ENCODE measurements around the gene CCNG2.

GRCh38 chr4:75848054-75848590 is 54.1 kb downstream of the PPEF2 start:
- RRBS: no CpG with 5 or more reads among the region's 10 CpGs

GRCh38 chr4:76211485-76212465 is 1.8 kb downstream of the SCARB2 start:
- RRBS: no CpG with 5 or more reads among the region's 8 CpGs

- RRBS: no CpG with 5 or more reads among the region's 11 CpGs
Observed at GRCh38 chr4:76234213-76234851, 17.2 kb upstream of the FAM47E start.

DNA sequence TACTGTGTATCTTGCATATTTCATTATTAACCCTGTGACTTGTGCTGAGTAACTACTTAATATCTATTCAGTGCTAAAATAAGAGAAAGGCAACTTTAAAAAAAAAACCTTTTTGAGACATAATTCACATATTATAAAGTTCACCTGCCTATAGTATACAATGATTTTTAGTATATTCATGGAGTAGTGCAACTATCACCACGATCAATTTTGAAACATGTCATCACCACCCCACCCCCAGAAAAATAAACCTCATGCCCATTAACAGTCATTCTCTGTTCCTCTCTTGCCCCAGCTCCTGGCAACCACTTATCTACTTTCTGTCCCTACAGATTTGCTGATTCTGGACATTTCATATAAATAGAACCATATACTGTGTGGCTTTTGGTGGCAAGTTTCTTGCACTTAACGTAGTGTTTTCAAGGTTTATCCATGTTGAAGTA is 51.8 kb downstream of the SHROOM3 start:
- RRBS: no CpG with 5 or more reads among the region's 2 CpGs

DNA sequence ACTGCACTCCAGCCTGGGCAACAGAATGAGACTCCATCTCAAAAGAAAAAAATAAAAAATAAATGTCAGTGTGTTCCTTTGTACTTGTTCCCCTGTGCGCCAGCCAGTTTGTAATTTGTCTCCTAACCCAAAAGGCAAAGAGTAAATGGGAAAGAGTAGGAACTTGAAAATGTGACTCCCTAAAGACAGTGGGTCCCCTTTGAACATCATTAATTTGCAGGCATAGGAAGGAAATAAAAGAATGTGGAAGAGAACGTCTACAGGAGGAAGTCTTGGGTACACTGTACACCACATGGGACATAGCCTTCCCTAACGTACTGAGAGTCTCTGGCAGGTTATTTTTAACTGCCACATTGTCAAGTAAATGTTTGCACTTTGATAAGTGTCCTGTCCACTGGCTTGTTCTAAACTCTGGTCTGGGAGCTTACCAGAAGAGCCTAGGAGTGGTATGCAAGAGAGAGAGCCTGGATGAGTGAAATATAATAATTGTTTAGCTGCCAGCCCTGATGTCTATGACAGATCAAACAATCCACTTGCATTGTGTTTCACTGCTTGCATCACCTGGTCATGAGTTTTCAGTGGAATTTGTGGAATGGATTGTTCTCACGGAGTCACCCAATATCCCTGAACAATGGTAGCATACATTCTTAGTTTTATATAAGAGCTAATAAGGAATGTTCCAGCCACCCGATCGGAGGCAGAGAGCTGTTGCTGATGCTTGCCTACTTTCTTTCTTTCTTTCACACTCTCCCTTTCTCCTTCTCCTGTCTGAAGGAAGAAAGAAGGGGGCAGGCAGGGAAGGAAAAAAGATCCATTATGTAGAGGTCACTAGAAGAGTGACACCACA is 91.5 kb downstream of the SHROOM3 start:
- RRBS: no CpG with 5 or more reads among the region's 6 CpGs

- RRBS: no CpG with 5 or more reads among the region's 4 CpGs
Observed at GRCh38 chr4:76587963-76588879, 153.2 kb downstream of the SHROOM3 start.

DNA sequence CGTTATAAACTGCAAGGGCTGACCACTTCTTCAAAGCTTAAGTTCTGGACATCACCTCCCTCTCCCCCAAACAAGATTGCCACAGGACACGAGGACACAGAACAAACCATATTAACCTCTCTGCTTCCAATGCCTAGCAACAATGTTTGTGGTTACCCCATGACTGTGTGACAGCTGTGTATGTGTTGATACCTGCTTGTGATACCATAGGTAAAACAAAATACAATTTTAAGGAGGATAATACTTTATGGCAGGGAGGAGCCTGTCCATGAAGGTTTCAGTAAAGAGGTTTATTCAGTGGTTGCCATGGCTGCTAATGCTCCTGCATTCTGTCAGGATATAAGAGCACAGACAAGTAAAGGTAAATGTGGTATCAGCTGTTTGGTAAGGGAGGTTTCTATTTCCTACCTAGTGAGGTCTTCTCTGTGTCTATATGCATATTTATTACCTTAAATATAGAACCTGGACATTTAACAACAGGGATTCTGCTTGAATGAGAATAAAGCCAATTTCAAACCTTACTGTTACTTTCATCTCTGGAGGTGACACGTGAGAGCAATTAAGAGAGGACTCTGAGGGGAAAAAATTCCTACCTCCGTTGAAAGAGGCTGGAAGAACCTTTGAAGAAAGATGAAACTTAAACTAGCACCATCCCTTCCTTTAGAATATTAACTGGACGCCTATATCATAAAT is 209.8 kb downstream of the SOWAHB start:
- RRBS: no CpG with 5 or more reads among the region's 5 CpGs

GRCh38 chr4:76689891-76690250 is 208.1 kb downstream of the SOWAHB start:
- RRBS: no CpG with 5 or more reads among the region's 6 CpGs

GRCh38 chr4:76691614-76692514 is 206.1 kb downstream of the SOWAHB start:
- RRBS: no CpG with 5 or more reads among the region's 5 CpGs

DNA sequence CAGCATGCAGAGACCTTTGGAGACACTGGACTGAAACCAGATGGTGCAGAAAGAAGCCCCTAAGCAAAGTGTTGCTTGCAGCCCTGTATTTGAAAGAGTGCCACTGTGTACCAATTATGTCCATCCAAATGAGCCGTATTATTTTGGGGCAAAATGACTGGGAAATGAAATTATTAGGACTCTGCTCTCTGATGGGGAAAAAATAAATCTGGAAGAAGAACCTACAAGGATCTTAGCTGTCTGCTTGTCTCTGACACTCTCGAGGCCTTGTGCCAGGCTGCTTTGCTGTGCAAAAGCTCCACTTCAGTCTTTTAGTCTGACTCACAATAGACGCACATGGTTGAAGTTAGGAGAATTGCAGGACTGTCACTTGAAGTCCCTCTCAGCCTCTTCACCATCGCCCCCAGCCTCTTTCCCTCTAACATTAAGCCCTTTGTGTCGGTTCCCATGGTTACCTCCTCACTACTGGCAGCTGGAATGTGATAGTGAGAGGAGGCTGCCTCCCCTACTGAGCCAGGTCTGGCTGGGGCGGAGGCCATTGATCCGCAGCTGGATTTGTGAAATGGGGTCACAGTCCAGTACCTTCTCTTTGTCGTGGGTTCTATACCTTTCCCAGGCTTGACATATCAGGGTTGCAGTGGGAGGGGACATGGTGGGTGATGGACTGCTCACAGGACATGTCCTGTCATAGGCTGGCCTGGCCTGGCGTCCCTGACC is 201.9 kb downstream of the SOWAHB start:
- RRBS: no CpG with 5 or more reads among the region's 9 CpGs

DNA sequence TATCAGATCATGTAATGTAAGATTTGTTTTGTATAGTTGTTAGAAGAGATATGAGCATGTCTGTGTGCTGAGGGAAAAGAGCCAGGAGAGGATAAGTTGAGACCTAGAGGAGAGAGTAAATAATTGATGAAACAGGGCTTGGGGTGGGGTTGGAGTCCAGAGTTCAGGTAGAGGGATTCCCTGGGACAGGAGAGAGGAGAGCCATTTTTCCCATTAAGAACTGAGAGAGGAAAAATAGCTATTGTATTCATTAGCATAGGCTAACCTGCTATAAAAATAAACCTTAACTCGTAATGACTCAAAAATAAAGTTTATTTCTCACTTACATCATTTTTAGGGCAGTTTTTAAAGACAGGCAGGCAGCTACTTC is 4.6 kb upstream of the SOWAHB start:
- RRBS: no CpG with 5 or more reads among the region's 1 CpG

- RRBS: no CpG with 5 or more reads among the region's 5 CpGs
Observed at GRCh38 chr4:77047346-77048356, 28.1 kb downstream of the CCNI start.

DNA sequence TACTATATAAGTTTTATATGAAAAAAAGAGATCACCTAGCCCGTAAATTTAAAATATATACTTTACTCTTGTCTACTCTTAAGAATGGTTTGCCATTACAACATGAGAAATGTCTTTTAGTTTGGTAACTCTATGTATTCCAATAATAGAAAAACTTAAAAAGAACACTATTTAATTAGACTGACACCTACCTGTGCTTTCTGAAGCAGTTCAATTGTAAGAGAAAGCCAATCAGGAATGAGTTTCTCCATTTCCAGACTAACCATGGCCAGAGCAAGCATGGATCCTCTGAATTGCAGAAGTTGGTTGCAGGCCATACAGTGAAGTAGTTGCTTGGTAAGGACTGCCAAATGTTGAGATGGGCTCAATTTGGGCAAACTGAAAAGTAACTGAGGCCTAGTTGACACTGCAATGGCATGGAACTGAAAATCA is 20.8 kb downstream of the CCNI start:
- RRBS: no CpG with 5 or more reads among the region's 1 CpG

DNA sequence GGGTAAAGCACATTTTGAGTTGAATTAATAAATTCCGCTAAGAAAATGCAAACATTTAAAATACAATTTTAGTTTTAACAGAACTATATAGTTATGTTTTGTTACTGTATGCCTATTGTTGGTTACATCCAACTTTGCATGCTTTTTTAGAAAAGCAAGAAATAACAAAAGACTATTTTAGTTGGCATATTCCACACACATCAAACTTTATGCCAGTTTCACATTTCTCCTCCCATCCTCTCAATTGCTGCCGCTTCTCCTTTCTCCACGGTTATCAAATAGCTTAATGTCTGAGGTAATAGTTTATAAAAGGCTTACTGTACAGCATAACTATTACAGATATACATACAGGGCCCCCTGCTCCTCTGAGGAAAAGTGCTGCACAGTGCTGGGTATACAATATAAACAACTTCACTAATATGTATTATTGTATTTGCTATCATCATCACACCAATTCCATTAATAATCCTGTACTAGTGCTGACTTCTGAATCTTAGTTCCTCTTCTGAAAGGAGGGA is 2.7 kb downstream of the CCNI start:
- RRBS: no CpG with 5 or more reads among the region's 3 CpGs

DNA sequence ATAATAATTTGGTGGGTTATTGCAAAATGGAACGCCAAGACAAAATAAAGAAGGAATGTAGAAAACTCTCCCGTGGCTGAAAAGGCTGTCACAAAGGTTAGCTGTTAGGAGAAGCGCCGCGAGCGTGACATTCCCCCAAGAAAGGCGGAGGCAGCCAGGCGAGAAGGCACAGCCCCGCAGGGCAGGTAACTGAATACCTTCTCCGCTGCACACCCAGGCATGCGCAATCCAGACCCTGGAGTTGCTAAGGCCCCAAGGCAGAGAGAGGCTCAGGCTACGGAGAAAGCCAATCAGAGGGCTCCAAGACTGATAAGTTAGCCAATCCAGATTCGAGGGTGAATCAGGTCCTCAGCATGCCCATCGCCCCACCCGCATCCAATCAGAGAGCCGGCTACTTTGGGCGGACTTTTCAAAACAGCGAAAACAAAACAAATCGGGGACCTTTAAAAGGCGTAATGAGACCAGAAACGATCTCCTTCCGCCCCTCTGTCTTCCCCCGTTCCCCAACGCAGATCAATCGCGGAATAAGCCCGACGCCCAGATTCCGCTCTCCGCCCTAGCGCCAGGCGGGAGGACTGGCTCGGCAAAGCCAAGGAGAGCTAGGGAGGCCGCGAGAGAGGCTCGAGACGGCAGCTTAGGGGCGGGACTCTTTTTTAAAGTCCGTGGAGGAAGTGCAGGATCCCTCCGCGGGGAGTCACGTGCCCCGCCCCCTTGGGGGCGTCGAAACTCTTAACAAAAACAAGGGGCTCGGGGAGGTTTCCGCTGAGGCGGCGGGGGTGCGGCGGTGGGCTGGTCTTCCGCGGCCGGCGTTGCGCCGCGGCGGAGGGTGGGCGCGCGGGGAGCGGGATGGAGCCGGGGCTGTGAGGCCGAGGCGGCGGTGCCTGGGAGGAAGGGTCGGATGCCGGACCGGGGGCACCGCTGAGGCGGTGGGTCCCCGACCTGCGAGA is at the start of gene CCNG2:
Gene CCNG2, plus strand, starts transcription at position 726 of the 947 bp plus-strand sequence.
- RRBS: 2% methylated on average over 16 of the region's 74 CpGs

GRCh38 chr4:77157429-77157510 is 263 bp downstream of the CCNG2 start:
- RRBS: no CpG with 5 or more reads among the region's 13 CpGs

- RRBS: no CpG with 5 or more reads among the region's 2 CpGs
Observed at GRCh38 chr4:77332559-77333111, 175.6 kb downstream of the CCNG2 start.

All from AG09319 (cell line).